ENCODE measurements around a stretch of chr6.

DNA sequence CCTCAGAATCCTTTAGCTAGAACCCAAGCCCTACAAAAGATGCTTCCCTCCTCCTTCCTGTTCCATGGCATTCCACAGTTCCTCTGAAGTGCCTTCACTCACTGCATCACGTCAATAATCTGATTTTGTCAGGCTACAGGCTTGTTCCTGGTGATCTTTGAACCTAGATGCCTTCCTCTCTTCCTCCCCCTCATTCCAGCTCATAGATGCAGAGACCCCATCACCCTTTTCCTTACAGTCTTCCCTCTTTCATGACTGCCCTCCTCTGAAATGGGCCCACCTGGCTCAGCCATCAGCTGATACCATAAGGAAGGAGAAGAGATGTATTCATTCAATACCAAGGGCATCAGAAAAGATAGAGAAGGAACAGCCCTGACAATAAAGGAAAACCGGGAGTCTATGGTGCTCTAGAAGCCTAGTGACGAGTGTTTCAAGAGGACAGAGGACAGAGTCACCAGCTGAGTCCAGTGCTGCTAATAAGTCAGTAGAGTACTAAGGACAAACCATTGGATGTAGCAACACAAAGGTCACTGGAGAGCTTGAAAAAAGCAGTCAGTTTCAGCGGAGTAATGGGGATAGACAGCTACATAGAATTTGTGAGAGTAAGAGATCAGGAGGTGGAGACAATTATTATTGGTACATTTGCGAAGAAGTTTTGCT, 62.5 kb upstream of the SPDEF start:
- RRBS, result no CpG with 5 or more reads among the region's 5 CpGs

GRCh38 chr6:34688890-34689467, 7.6 kb downstream of the ILRUN start:
- RRBS, result no CpG with 5 or more reads among the region's 8 CpGs

- RRBS, result no CpG with 5 or more reads among the region's 23 CpGs
Measured at GRCh38 chr6:34719432-34720366, 23.1 kb upstream of the ILRUN start.

DNA sequence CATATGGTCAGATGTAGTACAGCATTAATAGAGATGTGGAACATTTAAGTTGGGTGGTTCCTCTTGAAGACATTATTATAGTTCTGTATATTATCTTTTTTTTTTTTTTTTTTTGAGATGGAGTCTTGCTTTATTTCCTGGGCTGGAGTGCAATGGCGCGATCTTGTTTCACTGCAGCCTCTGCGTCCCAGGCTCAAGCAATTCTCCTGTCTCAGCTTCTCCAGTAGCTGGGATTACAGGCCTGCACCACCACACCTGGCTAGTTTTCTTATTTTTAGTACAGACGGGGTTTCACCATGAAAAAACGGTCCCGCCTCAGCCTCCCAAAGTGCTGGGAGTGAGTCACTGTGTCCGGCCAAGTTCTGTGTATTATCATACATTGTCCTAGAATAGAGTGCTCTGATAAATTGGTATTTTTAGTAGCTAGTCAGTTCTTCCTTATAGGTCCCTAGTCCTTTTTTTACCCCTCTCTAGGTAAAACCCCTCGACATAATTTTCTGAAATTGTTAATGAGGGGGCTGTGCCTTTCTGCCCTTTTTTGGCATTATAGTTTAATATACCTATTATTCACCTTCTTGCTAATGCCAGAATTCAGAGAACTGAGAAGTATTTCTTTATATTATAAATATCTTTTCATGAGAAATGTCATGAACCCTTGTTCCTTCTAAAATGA, 2.8 kb downstream of the SNRPC start:
- RRBS, result no CpG with 5 or more reads among the region's 8 CpGs

- RRBS, result no CpG with 5 or more reads among the region's 6 CpGs
Measured at GRCh38 chr6:34777108-34777517, 14.8 kb upstream of the BLTP3A start.

DNA sequence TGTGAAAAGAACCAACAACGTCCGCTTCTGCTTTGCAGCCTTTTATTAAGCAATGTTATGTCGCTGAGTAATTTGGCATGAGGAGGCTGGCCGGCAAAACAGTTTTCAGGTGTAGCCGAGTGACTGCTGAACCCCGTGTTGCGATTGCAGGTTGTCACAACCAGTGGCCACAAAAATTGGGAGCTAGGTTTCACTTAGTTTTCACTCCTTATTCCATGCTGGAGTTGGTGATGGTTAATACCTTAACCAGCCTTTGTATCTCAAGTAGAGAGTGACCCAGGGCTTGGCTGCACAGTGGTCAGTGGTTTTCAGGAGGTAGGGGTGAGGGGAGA, 1.2 kb downstream of the BLTP3A start:
- RRBS, result no CpG with 5 or more reads among the region's 7 CpGs

- RRBS, result no CpG with 5 or more reads among the region's 7 CpGs
Measured at GRCh38 chr6:34835832-34836501, 44.1 kb downstream of the BLTP3A start.

DNA sequence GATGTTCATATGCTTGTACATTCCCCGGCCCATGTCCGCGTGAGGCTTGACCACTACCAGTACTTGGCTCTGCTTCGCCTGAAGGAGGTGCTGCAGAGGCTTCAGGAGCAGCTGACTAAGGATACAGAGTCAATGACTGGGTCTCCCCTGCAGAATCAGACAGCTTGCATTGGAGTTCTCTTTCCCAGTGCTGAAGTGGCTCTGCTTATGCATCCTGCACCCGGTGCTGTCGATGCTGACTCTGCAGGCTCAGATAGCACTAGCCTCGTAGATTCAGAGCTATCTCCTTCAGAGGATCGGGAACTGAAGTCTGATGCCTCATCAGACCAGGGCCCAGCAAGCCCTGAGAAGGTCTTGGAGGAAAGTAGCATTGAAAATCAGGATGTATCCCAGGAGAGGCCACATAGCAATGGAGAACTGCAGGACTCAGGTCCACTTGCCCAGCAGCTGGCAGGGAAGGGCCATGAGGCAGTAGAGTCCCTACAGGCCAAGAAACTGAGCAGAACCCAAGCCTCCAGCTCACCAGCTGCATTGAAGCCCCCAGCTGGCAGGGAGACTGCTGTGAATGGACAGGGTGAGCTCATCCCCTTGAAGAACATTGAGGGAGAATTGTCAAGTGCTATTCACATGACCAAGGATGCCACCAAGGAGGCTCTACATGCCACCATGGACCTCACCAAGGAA, 28.9 kb downstream of the TAF11 start:
- RRBS, result no CpG with 5 or more reads among the region's 8 CpGs

DNA sequence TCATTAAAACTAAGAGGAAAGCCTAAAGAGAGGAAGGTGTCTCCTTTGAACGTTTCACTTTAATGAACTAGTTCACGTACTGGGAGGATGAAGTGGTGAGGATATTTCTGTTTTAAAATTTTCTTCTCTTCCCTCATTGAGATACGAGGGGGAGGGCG, 462 bp upstream of the ANKS1A start:
- RRBS, result no CpG with 5 or more reads among the region's 4 CpGs

- RRBS, result no CpG with 5 or more reads among the region's 4 CpGs
Measured at GRCh38 chr6:34916662-34917115, 27.6 kb downstream of the ANKS1A start.

GRCh38 chr6:35016353-35017412, 124.5 kb downstream of the TCP11 start:
- RRBS, result no CpG with 5 or more reads among the region's 11 CpGs

DNA sequence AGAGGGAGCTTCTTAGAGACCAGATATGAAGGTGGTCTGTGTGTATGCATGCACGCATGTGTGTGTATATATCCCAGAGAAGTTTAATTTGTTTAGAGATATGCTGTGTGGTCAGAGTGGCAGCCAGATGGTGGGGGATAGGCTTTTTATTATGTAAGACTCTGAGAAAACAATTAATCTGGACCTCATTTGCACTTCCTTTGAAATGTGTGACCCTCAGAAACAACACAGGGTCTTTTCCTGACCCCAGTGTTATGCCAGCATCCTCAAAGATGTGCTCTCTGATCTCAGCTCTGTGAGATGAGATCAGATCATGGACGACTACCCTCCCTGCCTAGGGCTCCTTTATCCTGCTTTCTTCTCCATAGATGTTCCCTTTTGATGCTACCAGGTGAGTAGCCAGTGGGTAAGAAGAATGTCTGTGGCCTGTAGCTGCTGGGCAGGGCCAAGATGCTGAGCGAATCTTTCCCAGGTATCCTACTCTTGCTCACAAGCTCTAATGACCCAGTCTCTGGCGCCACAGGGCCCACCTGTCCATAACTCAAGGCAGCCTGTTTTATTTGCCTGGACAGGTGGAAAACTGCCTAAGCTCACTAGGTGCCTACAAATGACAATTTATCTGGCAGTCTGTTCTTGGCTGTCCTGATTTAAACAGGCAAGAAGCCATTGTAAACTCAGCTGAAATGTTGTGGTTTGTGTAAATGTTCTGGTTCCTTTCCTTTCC, 113.5 kb downstream of the TCP11 start:
- RRBS, result no CpG with 5 or more reads among the region's 4 CpGs

- RRBS, result no CpG with 5 or more reads among the region's 14 CpGs
Measured at GRCh38 chr6:35051094-35051825, 89.9 kb downstream of the TCP11 start.

DNA sequence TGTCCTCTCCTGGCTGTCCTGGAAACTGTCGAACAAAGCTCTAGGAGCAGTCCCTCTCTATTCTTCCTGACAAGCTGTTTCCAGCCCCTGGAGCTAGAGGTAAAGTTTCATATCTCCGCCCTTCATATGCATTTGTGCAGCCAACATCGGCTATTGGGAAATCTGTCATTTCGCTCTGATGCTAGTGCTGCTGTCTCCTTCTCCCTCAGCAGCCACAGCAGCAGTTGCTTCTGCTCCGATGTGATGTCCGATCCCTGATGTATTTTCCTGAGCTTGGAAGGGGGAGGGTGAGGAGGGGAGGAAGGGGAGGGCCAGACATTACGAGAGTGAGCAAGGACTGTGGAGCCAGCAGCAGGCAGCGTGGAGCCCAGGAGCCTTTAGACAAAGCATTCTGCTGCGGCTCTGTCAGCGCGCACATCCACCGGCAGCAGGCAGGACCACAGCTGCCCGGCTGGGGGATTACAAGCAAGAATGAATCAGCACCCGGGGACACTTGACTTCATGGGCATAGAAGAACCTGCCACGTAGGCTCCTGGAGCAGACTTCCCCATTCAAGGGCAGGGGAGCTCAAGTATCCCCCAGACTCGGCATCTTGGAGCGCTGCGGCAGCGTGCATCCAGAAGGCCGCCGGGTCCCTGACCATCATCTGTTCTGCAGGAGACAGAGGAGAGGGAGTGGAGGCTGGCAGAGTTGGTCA, 83.1 kb downstream of the TCP11 start:
- RRBS, result 50% methylated on average over 1 of the region's 21 CpGs

DNA sequence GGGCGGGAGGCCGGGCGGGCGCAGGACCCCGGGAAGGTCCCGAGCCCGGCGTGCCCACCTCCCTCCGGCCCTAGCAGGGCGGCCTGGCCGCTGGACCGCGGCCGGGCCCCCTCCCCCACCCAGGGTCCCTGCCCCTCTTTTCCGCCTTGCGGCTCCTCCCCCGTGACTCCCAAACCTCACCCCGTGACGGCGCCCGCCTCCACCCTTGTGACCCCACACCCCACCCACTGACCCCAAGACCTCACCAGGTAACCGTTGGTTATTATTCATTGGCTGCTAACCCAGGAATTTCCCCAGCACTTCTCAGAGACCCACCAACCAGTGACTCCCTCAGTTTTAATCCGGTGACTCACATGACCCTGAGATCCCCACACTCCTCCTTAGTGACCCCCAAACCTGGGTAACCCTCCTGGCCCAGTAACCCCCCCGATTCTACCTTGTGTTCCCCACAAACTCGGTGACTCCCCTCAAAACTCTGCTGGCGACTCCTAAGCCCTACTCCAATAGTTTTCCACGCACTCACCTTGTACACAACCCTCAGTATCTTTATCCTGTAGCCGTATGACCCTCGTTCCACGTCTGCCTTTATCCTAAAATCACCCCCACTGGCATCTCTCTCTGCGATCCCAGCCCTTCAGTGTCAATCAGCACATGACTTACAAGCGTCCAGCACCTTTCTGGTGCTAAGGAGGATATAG, 493 bp downstream of the ZNF76 start:
- RRBS, result 7% methylated on average over 6 of the region's 32 CpGs

DNA sequence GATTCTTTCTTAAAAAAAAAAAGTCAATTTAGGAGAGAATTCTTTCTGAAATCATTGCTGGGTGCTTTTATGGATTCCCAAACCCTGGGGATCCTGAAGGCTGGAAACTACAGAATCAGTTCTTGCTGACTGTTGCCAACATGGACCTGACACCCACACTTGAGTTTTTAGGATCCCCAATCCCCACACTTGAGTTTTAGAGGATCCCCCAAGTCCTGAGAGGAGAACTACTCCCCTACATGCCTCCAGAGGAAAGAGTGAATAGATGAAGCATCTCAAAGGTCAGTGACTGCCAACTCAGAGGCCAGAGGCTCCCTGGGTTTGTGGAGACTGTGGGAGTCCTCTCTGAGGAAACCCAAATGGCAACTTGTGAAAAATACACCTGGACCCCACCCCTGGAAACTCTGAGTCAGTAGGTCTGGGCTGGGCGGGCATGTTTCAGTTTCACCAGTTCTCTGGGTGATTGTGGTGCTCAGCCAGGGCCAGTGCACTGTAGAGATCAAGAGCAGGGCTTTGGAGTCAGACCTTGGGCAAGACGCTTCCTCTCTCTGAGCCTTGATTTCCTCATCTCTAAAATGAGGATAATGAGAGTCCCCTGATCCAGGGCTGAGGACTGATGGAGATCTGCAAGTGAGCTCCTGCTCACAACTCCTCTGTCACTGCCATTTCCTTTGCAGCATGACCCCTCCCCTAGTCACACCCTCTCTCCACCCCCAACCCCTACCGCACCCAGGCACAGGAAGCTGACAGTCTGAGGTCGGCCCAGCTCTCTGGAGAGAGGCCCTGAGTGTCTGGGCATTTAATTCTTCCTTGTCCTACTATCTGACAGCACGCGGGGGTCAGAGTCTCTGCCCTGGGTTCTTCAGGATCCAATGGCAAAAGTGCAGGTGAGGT, 5.0 kb downstream of the DEF6 start:
- RRBS, result no CpG with 5 or more reads among the region's 6 CpGs

GRCh38 chr6:35311541-35312202, 14.1 kb downstream of the DEF6 start:
- RRBS, result no CpG with 5 or more reads among the region's 8 CpGs

- RRBS, result 93% methylated on average over 2 of the region's 15 CpGs
Measured at GRCh38 chr6:35319200-35319818, 21.7 kb downstream of the DEF6 start.

GRCh38 chr6:35343253-35344333, 1.2 kb downstream of the PPARD start:
- RRBS, result 0% methylated on average over 1 of the region's 15 CpGs

DNA sequence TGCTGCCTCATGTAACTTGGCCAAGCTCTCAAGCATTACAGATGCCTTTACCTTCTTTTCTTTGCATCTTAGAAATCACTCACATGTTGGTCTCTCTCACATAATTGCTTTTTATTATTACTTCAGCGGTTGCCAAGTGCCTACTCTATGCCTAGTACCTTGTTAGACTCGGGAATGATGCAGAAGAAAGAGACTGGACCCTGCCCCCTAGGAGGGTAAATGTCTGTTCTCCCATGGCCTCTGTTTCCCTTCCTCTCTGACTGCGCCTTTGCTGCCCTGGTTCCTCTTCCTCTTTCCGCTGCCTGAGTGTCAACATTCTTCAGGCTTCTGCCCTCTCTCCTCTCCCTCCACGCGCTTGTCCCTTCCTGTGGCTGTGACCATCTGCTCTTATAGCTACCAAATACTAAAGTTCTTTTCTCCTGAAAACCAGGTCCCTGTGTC, 28.7 kb downstream of the PPARD start:
- RRBS, result no CpG with 5 or more reads among the region's 6 CpGs

Data from amniotic epithelial cell (primary cell).